ENCODE measurements around the genes WNT3A and MRPL55.

DNA sequence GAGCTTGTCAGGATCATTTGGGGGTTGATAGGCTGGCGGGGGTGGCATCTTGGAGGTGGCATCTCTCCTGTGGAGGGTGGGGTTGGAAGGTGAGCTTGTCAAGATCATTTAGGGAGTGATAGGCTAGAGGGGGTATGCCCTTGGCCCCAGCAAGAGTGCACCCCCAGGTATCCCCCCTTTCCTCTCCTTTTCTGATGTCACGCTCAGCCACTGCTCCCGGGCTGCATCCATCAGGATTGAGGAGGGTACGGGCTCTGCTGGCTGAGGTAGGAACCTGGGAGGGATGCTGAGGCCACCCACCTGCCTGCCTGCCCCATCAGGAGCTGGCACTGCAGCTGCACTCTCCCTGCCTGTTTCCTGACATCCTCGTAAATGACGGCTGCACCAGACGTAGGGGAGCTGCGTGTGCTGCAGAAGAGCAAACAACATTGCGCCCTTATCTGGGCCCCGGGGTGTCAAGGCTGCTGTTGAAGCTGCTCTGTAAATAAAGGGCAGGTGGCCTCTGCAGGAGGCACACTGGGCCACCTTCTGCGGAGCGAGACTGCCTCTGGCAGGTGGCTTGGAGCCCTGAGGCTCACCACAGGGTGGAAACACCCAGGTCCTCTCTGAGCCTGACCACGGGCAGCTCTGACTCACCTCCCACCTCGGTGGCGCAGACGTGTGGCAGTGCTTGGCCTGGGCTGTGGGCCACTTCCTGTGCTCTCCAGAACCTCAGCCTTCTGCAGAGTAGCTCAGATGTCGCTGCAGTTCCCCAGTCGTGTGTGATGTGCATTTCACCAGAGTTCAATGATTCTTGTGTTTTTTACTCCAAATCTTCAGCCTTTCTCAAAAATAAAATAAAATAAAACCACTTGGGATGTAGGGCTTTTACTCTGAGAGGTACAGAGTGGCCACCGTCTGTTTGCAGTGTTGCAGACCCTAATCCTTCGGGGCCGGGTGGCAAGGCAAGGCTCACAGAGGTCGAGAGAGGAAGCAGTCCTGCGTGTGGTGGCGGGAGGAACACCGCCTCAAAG, 30.9 kb downstream of the SNAP47 start:
- RRBS, 2 experiments, result no CpG with 5 or more reads among the region's 25 CpGs

DNA sequence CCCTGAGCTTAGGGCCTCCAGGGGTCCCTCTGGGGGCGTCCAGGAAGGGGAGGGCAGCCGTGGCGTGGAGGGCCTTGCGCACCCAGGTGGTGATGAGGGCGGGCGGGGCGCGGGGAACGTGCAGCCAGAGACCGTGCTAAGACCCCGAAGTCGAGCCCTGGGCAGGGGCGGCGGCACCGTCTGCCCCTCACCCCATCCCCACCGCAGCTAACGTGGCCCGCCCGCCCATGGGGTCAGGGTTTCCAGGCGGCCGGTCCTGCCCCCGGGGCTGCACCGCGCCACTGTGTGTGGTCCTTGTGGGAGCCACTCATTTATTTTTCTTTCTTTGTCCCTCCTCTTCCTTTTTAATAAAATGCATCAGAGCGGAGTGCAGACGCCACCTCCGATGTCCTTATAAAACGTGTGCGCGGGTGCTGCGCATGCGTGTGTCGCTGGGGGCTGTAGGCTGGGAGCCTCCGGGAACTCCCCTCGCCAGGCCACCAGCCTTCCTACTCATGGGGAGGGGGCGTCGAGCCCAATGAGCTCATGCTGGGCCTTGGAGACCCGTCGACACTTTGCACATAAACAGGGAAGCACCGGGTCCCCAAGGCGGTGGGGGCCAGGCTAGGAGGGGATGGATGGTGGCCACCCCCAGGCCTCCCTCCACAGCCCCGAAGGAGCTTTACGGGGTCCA, 60.0 kb downstream of the WNT9A start:
- RRBS, 2 experiments, result no CpG with 5 or more reads among the region's 43 CpGs

- RRBS, 2 experiments, result no CpG with 5 or more reads among the region's 21 CpGs
Observed at GRCh38 chr1:227943930-227944531, 3.7 kb downstream of the WNT9A start.

DNA sequence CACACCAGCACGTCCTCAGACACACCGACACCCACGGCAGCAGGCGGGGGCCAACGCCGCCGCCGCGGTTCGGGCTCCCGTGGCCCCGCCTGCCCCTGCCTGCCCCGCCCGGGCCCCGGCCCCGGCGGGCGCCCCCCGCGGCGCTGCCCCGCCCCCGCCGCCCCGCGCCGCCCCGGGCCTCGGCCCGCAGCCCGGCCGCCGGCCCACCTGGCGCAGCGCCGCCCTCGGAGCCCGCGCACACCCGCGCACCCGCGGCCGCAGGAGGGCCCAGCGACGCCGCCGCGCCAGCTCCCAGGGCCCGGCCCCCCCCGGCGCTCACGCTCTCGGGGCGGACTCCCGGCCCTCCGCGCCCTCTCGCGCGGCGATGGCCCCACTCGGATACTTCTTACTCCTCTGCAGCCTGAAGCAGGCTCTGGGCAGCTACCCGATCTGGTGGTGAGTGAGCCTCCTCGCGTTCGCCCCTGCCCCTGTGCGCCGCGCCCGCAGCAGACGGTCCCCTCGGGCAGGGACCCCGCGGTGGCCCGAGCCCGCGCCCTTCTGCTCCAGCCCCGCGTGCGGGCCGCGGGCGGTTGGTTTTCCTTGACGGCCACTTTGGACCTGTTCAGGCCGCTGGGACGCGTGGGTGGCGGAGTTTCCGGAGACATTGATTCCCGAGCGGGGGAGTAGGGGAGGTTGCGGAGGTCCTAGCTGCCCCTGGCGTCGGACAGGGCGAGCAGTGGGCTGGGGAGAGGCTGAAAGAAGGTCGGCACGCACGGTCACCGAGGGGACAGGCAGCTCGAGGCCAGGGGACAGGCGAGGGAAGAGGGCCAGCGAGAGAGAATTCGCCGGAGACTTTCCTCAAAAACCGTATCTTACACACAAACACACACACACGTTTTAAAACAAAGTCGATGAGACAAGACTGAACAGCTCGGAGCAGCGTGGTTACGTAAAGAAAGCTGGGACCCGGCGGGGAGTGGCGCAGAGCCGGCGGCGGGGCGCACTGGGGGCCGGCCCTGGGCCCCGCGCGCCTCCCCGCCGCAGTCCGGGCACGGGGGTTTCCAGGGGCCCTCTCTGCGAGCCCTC, at the start of gene WNT3A:
TSS of gene WNT3A (plus strand) at position 234 of the 1,065 bp plus-strand sequence.
- RRBS, 2 experiments, result under 1 to 2% methylated on average over 26 to 32 of the region's 127 CpGs

GRCh38 chr1:228087145-228087816, 4.8 kb downstream of the ARF1 start:
- RRBS, 2 experiments, result no CpG with 5 or more reads among the region's 3 CpGs

DNA sequence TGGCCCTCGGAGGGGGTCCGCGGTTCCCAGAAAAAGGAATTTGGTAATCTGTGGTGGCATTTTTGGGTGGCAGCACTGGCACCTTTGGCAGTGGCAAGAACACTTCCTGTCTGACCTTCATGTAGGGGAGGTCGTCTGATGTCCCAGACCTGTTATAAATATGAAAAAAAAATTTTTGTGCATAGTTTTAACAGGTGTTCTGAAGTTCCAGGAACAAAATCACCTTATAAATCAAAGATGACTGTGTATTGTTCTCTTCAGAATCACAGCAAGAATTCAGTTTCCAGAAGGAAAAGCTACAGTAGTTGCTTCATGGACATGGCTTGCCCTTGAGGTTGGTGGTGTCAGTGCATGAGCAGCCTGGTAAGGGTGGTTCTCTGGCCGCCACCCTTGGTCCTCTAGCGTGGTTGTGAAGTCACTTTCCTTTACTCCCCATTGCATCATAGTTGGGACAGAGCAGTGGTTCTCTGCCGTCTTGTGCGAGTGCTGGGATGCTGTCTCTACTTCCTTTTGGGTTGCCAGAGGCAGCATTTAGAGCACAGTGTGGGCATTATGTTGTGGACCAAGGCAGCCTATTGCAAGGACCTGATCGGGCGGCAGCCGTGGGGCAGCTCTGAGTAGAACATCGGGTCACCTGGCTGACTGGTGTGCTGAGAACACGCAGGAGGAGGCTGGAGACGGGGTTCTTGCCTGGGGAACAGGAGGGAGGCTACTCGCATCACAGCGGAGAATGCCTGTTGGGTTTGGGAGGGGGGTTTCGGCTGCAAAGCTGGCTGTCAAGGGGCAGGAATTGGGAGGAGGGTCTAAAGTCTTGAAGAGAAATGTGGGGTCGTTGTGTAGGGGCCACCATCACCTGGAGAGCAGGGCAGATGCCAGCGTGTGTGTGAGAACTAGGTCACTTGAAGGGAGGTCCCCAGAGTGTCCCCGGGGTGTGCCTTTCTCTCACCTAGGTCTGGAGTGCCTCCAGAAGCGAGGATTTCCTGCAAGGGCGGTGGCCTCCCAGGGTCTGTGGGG, 6.2 kb downstream of the ARF1 start:
- RRBS, 2 experiments, result no CpG with 5 or more reads among the region's 22 CpGs

DNA sequence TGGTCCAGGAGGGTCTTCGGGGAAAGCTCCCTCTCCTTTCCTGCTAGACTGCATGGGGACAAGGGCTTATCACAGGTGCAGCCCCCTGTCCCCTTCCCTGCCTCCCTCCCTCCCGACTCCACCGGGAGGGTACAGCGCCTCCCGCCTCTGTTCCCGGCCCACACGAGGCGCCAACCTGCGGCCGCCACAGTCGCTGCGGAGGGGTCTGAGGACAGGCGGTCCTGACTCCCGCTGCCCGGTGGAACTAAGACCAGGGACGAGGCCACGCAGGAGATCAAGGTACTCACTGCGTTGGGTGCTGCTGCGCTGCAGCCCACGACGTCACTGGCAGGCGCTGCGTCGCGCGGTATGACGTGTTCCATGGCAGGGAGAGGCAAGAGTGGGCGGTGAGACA, at the start of gene MRPL55:
TSS of gene MRPL55 (minus strand) at position 326 of the 394 bp plus-strand sequence.
- RRBS, 2 experiments, result under 1 to 1% methylated on average over 8 of the region's 28 CpGs

GRCh38 chr1:228287653-228288603, 80.1 kb downstream of the OBSCN start:
- RRBS, 2 experiments, result no CpG with 5 or more reads among the region's 35 CpGs

DNA sequence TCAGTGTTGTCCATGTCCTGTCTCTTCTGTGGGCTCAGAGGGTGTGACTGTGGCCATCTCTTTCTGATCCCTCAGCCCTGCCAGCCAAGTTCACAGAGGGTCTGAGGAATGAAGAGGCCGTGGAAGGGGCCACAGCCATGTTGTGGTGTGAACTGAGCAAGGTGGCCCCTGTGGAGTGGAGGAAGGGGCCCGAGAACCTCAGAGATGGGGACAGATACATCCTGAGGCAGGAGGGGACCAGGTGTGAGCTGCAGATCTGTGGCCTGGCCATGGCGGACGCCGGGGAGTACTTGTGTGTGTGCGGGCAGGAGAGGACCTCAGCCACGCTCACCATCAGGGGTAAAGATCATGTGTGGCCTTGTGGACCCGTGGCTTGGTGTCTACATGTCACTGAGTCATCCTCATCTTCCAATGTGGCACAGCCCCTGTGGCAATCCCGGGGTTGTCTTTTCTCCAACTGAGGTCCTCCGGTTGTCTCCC, 84.0 kb downstream of the OBSCN start:
- RRBS, 2 experiments, result 96% methylated on average over 1 of the region's 10 CpGs

- RRBS, 2 experiments, result no CpG with 5 or more reads among the region's 7 CpGs
Observed at GRCh38 chr1:228304261-228304584, 96.4 kb downstream of the OBSCN start.

DNA sequence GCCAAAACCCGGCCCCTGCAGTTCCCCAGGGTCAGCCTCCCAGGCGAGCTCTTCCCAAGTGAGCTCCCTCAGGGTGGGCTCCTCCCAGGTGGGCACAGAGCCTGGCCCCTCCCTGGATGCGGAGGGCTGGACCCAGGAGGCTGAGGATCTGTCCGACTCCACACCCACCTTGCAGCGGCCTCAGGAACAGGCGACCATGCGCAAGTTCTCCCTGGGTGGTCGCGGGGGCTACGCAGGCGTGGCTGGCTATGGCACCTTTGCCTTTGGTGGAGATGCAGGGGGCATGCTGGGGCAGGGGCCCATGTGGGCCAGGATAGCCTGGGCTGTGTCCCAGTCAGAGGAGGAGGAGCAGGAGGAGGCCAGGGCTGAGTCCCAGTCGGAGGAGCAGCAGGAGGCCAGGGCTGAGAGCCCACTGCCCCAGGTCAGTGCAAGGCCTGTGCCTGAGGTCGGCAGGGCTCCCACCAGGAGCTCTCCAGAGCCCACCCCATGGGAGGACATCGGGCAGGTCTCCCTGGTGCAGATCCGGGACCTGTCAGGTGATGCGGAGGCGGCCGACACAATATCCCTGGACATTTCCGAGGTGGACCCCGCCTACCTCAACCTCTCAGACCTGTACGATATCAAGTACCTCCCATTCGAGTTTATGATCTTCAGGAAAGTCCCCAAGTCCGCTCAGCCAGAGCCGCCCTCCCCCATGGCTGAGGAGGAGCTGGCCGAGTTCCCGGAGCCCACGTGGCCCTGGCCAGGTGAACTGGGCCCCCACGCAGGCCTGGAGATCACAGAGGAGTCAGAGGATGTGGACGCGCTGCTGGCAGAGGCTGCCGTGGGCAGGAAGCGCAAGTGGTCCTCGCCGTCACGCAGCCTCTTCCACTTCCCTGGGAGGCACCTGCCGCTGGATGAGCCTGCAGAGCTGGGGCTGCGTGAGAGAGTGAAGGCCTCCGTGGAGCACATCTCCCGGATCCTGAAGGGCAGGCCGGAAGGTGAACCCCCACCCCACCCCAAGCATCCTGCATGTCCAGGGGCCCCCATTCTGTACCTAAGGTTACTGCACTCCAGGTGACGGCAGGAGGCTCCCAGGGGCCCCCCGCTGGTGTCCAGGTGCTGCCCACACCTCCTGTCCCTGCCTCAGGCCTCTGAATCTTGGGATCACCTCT, 34.2 kb downstream of the TRIM11 start:
- RRBS, 2 experiments, result no CpG with 5 or more reads among the region's 42 CpGs

DNA sequence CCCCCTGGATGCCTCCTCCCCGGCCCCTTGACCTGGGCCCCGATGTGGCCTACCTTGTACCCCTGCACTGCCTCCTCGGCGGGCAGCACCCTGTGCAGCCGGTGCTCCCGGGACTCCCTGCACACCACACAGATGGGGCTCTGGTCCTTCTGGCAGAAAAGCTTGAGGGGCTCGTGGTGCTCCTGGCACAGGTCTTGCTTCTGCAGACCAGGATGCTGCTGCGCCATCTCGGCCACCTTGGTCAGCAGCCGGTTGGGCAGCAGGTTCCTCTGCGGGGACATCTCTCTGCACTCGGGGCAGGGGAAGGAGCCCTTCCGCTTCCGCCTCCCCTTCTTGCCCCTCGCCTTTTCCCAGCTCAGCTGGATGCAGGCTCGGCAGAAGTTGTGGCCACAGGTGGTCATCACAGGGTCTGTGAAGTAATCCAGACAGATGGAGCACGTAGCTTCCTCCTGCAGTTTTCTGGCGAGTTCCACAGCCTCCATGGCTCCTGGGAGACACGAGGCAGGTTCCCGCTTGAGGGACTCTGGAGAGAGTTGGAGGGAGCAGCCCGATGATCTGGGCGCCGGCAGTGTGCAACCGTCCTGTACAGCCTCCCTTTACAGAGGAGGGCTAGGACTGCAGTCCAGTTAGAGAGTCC, 2.0 kb downstream of the TRIM17 start:
- RRBS, 2 experiments, result 95 to 96% methylated on average over 5 of the region's 24 CpGs

GRCh38 chr1:228445649-228446694, 11.7 kb downstream of the H2AC25 start:
- RRBS, 2 experiments, result 2 to 3% methylated on average over 24 to 25 of the region's 67 CpGs

GRCh38 chr1:228463553-228464110, 5.7 kb downstream of the H2BC26 start:
- RRBS, 2 experiments, result 2 to 3% methylated on average over 6 of the region's 29 CpGs

DNA sequence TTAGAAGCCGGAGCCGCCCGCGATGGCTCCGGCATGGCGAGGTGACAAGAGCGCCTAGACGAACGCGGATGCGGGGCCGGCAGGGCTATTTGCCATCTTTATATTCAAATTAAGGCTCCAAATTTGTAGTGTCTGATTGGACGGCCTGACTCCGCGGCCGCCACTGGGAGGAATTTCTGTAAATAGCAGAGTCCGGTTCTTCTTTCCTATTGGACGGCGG, 6.6 kb downstream of the H2BC26 start:
- RRBS, 2 experiments, result 2 to 3% methylated on average over 11 of the region's 19 CpGs

DNA sequence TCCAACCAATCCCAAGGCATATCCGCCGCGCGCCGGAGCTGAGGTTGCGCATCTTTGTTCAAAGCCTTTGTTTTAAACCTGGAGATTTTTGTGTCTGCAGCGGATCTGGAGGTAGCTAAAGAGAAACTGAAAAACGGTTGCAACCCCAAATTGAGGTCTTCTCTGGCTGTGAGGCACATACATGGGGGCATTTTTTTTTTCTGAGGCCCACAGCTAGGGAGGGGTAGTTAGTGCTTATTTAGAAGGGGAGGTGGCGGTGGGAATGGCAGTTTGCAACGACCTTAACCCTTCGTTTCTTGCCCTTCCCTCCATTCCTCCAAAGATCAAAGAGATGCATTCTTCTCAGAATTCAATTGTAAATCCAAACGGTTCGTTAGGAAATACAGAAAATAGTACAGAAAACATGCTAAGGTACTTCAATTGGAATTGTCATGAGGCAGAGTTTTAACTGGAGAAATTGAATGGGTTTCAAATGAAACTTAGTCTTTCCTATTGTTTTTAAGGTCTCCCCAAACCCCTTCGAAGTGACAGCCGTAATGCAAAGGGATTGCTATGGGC, 7.0 kb downstream of the H2BC26 start:
- RRBS, 2 experiments, result 2 to 4% methylated on average over 5 of the region's 15 CpGs

GRCh38 chr1:228472620-228473140, 14.5 kb upstream of the RNF187 start:
- RRBS, 2 experiments, result no CpG with 5 or more reads among the region's 8 CpGs

DNA sequence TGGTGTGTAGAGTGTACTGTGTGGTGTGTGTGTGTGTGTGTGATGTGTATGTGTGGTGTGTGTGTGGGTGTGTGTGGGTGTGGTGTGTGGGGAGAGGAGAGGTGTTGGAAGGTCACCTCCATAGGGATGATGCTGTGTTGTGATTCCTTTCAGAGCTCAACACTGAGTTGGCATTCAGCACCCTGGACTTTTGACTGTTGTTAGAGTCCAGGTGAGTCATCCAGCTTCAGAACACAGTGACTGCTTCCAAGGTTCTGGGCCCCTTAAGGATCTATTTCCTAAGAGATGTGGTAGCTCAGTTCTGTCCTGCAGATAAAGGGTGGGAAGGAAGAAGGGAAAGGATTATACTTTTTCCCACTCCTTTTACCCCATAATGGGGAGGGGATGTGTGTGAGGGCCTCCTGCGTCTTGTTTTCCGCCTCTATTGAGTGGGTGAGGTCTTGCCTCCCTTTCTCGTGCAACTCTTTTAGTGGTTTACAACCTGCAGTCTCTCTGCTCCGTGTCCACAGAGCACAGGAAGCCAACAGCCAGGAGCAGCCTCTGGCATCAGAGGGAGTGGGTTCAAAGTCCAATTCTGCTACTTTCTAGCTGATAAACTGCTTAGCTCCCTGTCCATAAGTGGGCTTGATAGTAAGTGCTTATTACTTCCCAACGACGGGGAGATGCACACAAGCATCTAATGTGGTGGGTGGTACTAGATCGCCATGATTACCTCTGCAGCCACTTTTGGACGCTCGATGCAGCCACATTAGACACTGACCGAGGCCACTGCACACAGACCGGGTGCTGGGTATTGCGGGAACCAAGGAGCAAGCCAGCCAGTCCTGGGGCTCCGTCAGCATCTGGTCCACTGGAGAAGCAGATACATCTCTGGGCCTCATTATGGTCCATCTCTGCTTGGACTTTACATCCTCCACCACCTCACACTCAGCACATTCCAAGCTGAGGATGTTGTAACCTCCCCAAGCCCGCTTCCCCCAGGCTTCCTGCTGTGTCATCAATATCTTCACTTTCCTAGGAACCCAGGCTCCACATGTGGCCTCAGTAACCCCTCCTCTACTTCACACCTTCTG, 47.9 kb downstream of the RHOU start:
- RRBS, 2 experiments, result no CpG with 5 or more reads among the region's 14 CpGs

DNA sequence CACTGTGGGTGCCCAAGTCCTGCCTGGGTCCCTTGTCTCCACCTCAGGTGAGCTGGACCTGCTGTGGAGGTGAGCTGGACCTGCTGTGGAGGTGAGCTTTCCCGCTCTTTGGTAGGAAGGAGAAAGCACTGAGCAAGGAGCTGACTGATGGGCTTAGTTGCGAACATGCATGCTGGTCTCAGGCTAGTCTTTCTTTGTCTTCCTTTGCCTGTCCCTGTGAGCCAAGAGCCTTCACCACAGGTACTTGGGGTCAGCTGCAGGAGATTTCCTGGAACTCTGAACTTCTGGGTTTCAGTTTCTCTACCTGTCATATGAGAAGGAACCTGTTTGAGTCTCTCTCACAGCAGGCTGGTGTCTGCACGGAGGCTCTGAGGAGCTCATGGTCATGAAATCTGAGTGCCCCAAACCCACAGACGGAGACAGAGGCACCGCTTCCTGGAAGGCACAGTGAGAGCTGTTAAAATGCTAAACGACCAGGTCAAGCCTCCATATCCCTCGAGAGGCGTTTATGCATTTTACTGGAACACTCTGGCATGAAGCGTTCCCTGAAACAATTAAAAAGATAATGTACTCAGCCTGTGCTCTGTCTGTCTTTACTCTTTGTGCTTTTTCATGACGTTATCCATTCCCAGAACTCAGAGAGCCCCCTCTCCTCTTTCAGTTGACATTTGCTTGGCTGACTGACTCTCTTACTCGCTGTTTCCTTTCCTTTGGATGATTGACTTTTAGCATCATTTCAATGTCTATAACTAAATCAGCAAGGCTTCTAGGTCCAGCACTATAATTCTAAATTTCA, 69.6 kb downstream of the RHOU start:
- RRBS, 2 experiments, result no CpG with 5 or more reads among the region's 11 CpGs

GRCh38 chr1:228933753-228934280, 198.5 kb downstream of the RHOU start:
- RRBS, 2 experiments, result no CpG with 5 or more reads among the region's 3 CpGs

Measured in bronchial epithelial cell (primary cell).